Zone of skin (tissue), 1 donor: ENCODE results near the gene E2F3.

GRCh38 chr6:17297590-17298318 is 16.6 kb downstream of the RBM24 start:
- RRBS, result no CpG with 5 or more reads among the region's 5 CpGs

- RRBS, result no CpG with 5 or more reads among the region's 9 CpGs
Measured at GRCh38 chr6:17836741-17837303, 130.1 kb upstream of the NUP153 start.

DNA sequence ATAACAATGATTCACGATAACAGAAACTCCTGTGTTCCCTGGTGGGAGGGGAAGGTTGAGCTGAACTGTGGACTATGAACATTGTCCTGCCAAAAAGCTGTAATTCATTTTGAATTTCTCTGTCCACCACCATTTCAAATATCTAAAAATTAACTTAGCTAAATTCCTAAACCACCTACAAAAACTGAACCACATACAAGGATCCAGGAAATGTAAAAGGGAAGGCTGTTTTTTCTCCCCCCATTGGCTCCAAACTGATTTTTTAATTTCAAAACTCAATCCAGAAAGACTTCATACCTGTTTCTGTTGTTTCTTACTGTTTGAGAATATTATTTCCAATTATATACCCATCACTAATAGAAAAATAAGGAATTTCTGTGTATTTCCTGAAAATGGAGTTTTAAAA is 7.5 kb downstream of the TPMT start:
- RRBS, result no CpG with 5 or more reads among the region's 1 CpG

GRCh38 chr6:18219404-18220100 is 44.8 kb downstream of the DEK start:
- RRBS, result no CpG with 5 or more reads among the region's 8 CpGs

DNA sequence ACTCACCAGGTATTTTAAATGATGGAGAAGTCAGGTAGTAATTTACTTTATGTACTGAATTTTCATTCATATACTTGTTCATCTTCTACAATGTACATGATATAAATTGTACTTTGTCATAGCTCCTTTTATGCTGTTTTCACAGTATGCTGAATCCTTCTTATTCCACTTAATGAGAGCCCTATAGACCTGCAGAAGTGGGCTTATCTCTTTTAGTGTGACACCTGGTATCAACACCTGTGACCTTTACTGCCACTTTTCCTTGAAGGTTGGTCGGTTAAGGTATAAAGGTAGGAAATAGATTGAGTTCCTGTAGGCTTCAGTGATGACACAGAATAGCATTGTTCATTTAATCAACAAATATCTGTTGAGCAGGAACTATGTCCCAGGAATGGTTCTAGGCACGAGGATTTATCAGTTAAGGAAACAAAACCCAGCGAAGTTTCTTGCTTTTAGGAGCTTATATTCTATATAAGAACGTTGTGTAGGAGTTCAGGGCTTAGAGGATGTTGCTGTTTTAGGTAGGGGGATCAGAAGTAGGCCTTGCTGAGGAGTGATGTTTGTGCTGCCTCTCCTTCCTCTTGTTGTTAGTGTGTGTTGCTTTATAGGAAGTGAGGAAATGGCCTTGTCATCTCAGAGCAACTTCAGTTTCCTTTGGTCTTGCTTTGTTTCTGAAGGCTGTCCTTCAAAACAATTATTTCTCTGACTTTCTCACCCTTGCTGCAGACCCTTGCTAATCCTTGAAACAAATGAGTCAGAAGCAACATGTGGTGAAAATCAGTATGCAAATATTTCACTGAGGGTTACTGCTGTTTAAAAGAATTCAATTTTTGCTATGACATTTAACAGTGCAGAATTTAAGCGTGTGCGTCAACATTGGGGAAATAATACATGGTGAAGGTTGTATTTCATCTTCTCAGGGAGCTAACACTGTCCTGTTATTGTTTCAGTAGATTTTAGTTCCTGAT is 13.5 kb downstream of the RNF144B start:
- RRBS, result no CpG with 5 or more reads among the region's 6 CpGs

GRCh38 chr6:18415785-18416795 is 28.9 kb downstream of the RNF144B start:
- RRBS, result no CpG with 5 or more reads among the region's 6 CpGs

DNA sequence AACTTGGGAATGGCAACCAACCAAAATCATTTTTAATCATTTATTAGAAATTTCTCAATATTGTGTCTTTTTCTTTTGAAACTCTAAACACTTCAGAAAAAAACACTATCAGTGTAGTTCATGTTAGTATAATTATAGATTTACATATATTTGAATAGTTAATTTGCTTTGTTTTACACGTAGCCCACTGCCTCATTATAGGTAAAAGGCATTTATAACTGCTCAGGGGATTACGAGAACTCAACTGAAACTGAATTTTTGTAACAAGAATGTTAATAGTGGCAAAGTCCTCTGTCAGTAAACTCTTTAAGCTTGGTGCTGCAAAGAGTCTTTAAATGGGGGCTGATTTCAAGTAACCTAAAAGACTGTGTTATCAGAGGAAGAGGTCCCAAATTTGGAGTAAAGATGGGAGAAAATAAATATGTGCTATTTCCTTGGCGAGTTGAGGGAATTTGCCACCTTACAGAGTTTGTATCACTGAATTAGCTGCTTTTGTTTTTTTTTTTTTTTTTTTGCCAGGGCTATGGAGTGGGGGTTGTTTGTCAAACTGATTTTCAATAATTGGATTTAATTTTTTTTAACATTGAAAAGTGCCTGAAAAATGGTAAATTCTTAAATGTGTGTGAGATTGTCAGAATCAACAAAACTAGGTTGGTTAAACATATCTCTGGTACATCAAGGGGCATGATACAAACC is 79.9 kb downstream of the RNF144B start:
- RRBS, result no CpG with 5 or more reads among the region's 3 CpGs

GRCh38 chr6:20129708-20130267 is 82.5 kb downstream of the MBOAT1 start:
- RRBS, result no CpG with 5 or more reads among the region's 3 CpGs

DNA sequence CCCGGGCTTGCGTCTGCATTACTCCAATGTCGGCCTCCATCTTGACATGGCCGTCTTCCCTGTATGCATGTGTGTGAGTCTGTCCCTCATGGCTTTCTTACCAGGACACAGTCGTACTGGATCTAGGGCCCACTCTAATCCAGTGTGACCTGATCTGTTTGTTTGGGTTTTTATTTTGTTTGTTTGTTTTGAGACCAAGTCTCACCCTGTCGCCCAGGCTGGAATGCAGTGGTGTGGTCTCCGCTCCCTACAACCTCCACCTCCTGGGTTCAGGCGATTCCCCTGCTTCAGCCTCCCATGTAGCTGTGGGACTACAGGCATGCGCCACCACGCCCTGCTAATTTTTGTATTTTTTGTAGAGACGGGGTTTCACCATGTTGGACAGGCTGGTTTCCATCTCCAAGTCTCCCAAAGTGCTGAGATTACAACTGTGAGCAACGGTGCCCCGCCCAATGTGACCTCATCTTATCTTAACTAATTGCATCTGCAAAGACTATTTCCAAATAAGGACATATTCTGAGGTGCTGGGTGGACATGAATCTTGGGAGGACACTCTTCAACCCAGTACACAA is 73.2 kb downstream of the MBOAT1 start:
- RRBS, result no CpG with 5 or more reads among the region's 13 CpGs

GRCh38 chr6:20301848-20302617 is 89.8 kb upstream of the MBOAT1 start:
- RRBS, result no CpG with 5 or more reads among the region's 7 CpGs

- RRBS, result 2% methylated on average over 52 of the region's 99 CpGs
Measured at GRCh38 chr6:20401643-20402691, at the start of gene E2F3. Gene E2F3, plus strand, starts transcription at chr6:20401879.

DNA sequence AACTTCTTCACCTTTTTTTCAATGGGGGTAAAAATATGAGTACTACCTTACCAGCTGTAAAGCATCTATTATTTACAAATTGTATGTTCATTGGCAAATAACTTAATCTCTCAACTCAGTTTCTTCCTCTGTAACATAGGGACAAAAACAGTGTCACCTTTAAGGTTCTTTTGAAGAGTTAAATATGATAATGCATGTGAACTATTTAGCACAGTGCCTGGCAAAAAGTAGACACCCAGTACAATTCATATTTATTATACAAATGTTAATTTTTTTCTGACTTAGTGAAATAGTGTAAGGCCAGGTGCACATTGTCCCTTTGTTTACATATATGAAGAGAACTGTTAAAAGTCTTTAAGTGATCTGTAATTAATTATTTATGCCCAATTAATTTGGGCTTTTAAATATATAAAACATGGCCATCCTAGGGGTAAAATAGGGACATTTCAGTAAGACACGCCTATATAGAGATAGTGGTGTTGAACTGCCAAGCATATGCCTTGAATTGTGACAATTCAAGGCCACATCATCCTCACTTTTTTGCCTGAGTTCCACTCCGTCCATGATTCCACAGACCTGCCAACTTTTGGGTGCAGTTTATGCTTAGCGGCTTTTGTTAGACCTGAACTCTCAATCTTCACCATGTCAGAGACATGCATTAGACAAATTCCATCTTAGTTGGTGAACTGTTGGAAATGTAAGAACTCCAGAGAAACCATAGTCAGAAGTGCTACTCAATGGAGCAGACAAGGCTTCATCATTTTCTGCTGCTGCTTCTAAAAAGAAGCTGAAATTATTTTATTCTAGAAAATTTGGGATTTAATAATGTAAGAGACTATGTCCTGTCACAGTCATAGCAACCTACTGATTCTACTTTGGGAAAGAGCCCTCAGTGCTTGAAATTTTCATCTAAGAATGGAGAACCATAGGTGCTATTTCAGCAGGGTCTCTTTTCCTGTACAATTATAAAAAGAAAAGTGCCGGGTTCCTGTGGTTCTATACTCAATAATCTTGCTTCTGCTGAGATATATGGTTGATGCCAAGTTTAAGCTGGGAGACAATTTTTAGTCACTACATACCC is 4.8 kb downstream of the E2F3 start:
- RRBS, result no CpG with 5 or more reads among the region's 4 CpGs

- RRBS, result no CpG with 5 or more reads among the region's 5 CpGs
Measured at GRCh38 chr6:20424435-20425215, 22.9 kb downstream of the E2F3 start.

GRCh38 chr6:20811131-20811485 is 276.9 kb downstream of the CDKAL1 start:
- RRBS, result no CpG with 5 or more reads among the region's 5 CpGs

- RRBS, result no CpG with 5 or more reads among the region's 7 CpGs
Measured at GRCh38 chr6:21348395-21348804, 245.2 kb upstream of the SOX4 start.

DNA sequence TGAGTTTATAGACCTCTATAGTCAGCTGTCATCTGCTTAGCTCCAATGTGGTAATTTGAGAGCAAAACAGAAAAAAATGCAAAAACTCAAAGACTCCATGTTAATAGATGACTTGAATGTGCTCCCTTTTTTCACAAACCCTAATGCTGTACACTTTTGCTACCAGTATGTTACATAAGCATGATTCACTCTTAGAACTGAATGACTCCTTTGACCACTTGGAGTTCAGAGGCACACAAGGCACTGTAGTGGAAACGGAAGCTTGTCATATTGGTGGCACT is 55.2 kb upstream of the SOX4 start:
- RRBS, result no CpG with 5 or more reads among the region's 1 CpG

GRCh38 chr6:21597064-21597290 is 3.4 kb downstream of the SOX4 start:
- RRBS, result no CpG with 5 or more reads among the region's 3 CpGs

- RRBS, result no CpG with 5 or more reads among the region's 5 CpGs
Measured at GRCh38 chr6:21886269-21887158, 293.0 kb downstream of the SOX4 start.

- RRBS, result 30% methylated on average over 4 of the region's 11 CpGs
Measured at GRCh38 chr6:21987453-21987874, 309.4 kb downstream of the PRL start.

DNA sequence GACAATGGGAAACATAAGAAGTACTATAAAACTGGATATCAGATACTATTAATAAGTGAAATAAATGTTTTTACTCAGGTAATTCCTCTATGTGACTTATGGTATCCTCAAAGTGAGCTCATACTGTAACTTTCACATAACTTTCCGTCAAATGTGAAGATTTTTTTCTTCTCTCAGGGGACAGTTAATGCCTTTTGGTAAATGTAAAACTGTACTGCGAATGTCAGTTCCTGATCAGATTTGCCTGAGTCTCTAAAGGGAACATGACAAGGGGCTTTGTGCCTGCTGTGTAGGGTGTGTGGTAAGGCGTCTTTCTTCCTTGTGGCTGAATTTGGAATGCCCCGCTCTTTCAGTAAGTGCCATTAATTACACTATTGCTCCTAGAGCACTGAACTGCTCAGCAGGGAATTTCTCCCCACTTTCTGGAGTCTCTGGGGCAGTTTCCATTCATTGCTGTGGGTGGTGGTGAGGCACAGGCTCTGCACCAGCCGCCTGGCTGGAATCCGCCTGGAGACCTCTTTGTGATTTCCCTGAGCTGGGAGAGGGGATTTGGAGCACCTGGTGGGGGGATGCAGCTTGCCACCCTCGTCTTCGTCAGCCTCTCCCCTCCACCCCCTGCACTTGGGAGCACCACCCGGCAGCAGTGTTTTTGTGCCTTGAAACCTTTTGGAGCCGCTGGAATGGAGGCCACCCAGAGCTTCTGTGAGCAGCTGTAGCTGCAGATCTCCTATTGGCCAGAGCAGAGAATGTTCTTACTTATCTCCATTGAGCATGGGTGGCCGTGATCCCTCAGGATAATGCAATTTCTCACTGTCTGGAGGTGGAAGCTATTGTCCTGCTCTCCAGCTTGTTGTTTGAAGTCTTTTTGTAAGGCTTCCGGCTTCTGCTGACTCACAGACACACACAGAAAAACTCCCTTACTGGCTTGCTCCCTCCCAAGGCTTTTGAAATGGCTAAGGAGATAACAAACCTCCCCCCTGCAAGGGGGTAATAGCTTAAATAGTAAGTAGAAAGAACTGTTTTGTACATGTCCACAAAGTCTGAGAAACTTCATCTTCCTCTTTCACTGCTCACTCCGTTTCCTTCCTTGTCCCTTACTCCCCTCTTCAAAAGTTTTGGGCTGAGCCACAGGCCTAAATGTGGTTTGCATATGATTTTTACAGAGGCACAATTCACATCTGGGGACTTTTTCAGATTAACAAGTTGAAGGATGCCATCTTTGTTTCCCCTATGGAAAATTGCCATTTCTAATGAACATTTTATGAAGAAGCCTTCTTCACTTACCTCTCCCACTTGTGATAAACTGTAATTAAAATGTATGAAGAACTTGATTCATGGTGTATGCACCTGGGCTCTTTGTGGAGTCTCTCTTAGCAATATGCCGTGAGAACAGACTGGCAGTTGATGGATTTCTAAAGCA is 271.3 kb downstream of the PRL start:
- RRBS, result no CpG with 5 or more reads among the region's 14 CpGs